H7 (cell line): ENCODE data around the genes ODAM, AMTN, CXCL3 and CXCL2.

- RAMPAGE, long total RNA: no peak
Measured at GRCh38 chr4:69555066-69555386, 59.3 kb upstream of the UGT2B4 start.

- RAMPAGE, long total RNA: no peak
Measured at GRCh38 chr4:69832171-69833266, 27.4 kb downstream of the SULT1E1 start.

DNA sequence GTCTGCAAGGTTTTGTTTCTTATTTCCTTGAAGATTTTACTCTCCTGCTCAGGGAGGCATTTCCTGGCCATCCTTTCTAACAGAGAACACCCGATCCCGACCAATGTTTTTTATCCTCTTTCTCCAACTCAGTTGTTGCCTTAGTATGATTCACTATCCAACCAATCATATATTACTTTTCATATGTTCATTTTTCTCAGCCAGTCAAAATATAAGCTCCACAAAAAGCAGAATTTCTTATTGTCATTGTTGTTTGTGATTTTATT, 38.8 kb upstream of the PRR27 start:
- RAMPAGE, long total RNA: no peak

- RAMPAGE, long total RNA: no peak
Measured at GRCh38 chr4:70195648-70195847, at the start of gene ODAM. ODAM (plus strand) TSS chr4:70195725.

DNA sequence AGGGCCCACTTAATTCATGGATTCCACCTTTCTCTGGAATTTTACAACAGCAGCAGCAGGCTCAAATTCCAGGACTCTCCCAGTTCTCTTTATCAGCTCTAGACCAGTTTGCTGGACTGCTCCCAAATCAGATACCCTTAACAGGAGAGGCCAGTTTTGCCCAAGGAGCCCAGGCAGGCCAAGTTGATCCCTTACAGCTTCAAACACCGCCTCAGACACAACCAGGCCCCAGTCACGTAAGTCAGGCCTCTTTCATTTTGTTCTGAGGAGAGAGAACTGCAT, 2.3 kb downstream of the ODAM start:
- RAMPAGE, long total RNA: no peak

DNA sequence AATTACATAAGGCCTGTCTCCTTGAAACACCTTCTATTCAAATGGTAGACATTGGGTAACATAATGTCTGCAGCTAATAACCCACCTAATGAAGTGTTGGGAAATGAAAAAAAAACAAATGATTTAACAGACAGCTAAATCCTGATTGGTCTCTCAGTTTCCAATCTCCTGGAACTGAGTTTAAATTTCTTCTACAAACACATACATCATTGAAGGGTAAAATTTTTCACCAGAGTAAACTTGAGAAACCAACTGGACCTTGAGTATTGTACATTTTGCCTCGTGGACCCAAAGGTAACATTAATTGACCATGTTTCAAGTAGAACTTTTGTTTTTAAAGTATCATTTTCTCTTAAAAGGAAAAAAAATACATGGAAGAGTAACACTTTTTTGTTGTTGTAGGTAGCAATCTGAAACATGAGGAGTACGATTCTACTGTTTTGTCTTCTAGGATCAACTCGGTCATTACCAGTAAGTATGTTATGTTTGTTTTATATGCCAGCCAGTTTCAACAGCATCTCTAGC, at the start of gene AMTN:
TSS of gene AMTN (plus strand) at position 209 of the 525 bp plus-strand sequence.
- RAMPAGE, long total RNA: no peak

DNA sequence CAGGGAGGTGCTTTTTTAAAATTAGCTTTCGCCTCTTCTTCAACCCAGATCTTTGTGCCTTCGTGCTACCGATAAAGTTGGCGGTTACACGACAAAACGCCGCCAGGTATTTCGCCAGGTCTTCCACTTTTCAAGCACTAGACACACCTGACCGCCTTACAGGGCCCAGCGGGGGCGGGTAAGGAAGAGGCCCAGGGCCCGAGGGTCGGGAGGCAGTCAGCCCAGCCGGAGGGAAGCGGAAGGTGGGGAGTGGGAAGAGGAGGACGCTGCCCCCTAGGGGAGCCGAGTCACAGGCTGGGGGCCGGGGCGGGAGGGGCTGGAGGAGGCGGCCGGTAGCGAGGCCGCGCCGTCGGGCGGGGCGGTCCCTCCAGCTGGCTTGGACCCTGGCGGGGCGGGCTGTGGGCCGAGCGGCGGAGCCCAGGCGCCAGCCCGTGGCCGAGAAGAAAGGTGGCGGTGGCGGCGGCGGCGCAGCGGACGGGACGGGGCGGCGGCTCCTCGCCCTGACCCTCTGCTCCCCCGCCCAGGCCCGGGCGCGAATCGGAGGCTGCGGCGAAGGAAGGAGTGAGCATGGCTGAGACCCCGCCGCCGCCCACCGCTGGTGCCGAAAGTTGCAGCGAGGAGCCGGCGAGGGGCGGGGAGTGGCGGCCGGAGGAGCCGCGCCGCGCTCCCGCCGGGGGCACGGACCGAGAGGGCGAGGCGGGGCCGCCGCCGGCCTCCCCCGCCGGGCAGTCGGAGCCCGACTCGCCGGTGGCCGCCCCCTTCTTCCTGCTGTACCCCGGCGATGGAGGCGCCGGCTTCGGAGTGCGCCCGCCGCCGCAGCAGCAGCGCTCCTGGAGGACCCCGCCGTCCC, 16.3 kb downstream of the UTP3 start:
- RAMPAGE, long total RNA: no peak

- RAMPAGE, long total RNA: no peak
Measured at GRCh38 chr4:70709409-70709857, 12.3 kb upstream of the RUFY3 start.

DNA sequence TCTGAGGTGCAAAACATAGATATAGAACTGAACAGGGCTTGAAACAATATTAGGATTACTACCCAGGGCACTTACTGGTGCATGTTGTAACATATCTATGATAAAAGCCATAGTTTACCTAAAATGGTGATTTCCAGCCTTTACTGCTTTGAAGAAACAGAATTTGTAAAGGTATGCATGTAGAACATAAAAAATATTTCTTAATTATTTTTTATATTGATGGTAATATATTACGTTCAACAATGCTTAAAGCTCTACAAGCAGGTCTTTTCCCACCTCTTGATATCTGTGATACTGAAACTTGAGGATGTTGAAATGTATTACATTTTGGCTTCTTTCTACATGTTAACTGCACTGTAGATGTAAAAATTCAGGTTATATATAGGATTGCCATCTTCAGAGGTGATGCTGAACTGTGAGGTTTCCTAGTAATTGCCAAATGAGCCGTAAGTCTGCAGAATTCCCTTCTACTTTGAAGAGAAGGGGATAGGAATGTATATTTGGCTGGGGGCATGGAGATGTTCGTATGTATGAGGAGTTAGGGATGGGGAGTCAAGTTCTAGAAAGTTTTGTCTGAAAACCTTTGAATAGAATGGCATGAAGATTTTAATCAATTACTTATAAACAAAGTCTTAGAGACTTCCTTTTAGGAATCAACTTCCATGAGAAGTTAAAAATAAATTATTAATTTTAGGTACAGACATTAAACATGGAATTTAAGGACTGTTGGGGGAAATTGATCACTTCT, 10.8 kb upstream of the DCK start:
- RAMPAGE, long total RNA: no peak

DNA sequence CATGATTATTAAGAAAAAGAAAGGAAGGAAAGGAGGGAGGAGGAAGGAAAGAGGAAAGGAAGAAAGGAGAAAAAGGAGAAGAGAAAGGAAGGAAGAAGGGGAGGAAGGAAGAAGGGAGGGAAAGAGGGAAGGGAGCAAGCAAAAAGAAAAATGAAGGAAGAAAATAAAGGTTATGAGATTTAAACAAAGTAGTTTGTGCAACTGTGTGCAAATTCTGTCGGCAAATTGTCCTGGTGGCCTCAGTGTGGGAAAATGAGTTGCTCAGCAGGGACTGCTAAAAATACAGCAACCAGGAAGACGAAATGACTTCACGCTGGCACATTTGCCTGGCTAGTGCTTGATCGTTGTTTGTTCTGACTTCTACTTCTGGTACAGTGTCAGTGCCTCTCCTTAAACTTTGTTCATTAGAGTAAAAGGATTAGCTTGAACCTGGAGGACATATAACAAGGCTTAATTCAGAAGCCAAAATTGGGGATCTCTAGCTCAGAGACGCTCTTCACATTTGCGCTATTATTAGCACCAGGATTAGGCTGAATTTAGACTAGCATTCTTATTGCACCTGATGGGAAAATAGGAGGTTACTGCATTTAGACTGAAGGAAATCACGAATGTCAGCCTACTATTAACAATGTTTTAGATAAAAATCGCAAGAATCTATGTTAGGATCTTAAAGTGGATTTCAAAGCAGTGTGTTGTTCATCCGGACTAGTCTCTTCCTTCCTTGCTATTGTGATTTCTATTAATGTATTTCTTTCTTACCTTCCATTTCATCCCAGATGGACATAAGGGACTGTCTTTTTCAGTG, 81.3 kb downstream of the DCK start:
- RAMPAGE, long total RNA: no peak

- RAMPAGE, long total RNA: no peak
Measured at GRCh38 chr4:71456734-71457133, 269.7 kb downstream of the SLC4A4 start.

- RAMPAGE, long total RNA: no peak
Measured at GRCh38 chr4:72311906-72312547, 257.0 kb downstream of the ADAMTS3 start.

GRCh38 chr4:73115548-73116140, 46.1 kb upstream of the COX18 start:
- RAMPAGE, long total RNA: no peak

- RAMPAGE, long total RNA: no peak
Measured at GRCh38 chr4:73254257-73255147, 4.1 kb downstream of the ANKRD17 start.

GRCh38 chr4:73670188-73670480, 49.9 kb upstream of the RASSF6 start:
- RAMPAGE, long total RNA: no peak

DNA sequence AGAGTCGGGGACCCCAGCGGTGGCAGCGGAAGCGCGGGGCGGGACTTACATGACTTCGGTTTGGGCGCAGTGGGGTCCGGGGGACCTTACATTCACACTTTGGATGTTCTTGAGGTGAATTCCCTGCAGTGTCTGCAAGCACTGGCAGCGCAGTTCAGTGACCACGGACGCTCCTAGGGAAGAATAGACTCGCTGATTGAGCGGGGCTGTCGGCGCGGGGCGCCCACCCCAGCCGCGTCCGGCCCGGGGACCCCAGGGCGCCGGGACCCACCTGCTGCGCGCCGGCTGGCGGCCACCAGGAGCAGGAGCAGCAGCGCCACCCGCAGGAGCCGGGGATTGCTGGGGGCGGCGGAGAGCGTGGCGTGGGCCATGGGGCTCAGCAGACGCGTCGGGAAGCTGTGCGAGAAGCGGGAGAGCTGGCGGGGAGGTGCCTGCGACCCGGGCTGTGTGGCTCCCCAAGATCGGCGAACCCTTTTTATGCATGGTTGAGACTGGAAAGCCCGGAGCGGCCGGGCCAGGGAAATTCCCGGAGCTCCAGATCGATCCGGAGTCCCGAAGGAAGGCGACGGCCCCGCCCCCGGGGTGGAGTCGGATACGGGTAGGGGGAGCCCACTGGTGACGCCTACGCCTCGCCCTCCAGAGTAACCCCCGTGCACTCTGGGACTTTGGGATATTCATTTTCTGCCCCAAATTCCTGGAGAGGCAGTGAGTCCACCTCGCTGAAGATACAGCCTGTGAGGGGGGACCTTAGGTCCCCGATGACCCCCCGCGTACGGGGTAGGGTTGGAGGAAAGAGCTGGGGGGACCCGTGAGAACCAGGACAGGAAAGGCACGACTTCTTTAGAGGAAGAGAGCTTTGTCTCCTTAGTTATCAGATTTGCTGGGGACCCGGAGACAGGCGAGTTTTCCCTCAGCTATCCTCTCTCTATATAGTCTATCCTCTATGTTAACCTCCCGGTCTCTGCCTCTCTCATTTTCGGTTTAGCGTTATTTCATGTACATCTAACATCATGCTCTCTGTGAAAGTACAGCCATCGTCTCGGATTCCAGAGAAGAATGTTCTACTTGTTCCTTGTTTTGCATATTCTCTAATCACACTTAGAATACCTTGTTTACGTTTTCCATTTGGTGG, at the start of gene CXCL3:
TSS of gene CXCL3 (minus strand) at position 449 of the 1,132 bp plus-strand sequence.
- RAMPAGE, long total RNA: no peak

GRCh38 chr4:74098205-74099043, 571 bp downstream of the CXCL2 start:
- RAMPAGE, long total RNA: no peak

- RAMPAGE, long total RNA: no peak
Measured at GRCh38 chr4:74099044-74099357, at the start of gene CXCL2. CXCL2 (minus strand) TSS chr4:74099195.

GRCh38 chr4:74109464-74109893, 10.5 kb upstream of the CXCL2 start:
- RAMPAGE, long total RNA: no peak

DNA sequence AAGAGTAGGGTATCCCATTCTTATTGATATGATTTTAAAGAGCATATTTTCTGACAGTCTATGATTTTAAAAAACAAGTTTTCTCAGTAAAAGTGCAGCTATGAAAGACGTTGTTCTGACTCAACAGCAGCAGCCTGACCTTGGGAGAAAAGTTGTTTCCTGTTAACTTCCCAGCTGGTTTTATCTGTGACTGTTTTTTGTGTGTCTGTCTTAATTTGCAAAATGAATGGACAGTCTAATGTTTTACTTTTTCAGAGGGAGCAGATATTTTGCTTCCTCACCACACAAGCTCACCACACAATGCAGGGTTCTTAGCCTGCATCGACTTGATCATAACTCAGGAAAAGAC, 764 bp upstream of the MTHFD2L start:
- RAMPAGE, long total RNA: no peak